ENCODE measurements around a stretch of chr6.

DNA sequence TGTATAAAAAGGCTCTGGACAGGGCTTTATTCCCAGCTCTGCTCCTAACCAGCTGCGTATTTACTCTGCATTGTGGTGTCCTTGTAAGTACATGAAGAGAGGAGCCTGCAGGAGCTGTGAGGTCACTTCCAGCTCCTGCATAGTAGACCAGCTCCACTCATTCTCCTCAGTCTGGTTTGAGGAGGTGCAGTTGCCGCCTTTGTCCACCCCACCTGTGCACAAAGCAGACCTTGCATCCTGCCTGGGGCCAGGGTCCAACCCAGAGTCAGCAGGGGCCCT, 211.1 kb upstream of the CDYL start:
- PRO-cap, result no peak
- RAMPAGE, long total RNA, 3 experiments, result no peak in any of the 3 experiments

- PRO-cap, result no peak
- RAMPAGE, long total RNA, 3 experiments, result no peak in any of the 3 experiments
Observed at GRCh38 chr6:5061071-5061530, 24.0 kb upstream of the PPP1R3G start.

DNA sequence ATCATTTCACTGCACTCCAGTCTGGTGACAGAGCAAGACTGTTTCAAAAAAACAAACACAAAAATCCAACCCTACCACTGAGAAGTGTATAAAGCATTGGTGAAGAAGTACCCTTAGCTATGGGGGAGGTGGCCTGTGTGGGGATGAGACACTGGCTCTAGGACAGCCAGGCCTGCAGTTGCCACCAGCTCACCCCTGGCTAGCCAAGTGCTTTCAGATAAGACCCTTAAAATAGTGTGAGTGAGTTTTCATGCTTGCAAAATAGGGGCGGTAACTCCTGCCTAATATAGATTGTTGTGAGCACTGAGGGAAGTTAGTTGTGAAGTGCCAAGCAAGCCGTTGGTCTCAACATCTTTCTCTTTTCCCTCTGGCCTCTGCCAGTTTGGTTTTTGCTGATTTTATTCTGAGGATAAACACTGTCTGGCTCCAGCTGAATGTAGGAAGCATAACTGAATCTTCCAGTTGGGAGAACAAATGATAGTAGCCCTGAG, 11.3 kb downstream of the PPP1R3G start:
- PRO-cap, result bidirectional peak, plus-strand start at position 316 of the sequence, minus-strand start at position 180 of the sequence
- RAMPAGE, long total RNA, 3 experiments, result no peak in any of the 3 experiments

DNA sequence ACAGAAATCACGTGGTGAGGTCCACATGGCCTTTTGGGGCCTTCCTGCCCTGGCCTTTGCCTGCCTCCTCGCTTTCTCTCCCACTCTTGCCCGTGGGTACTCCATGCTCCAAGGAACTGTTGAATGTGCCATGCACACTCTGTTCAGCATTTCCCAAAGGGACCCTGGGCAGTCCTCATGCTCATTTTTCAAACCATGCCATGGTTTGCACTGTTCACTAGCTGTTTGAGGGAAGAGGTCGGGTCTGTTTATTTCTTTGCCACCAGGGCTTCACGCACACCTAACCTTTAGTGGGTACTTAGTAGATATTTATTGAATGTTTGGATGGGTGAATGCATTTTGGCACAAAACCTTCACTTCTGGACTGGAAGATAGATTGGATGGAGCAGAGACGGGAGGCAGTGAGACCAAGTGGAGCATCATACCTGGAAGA, 191.0 kb downstream of the FARS2 start:
- PRO-cap, result no peak
- RAMPAGE, long total RNA, 3 experiments, result no peak in any of the 3 experiments

DNA sequence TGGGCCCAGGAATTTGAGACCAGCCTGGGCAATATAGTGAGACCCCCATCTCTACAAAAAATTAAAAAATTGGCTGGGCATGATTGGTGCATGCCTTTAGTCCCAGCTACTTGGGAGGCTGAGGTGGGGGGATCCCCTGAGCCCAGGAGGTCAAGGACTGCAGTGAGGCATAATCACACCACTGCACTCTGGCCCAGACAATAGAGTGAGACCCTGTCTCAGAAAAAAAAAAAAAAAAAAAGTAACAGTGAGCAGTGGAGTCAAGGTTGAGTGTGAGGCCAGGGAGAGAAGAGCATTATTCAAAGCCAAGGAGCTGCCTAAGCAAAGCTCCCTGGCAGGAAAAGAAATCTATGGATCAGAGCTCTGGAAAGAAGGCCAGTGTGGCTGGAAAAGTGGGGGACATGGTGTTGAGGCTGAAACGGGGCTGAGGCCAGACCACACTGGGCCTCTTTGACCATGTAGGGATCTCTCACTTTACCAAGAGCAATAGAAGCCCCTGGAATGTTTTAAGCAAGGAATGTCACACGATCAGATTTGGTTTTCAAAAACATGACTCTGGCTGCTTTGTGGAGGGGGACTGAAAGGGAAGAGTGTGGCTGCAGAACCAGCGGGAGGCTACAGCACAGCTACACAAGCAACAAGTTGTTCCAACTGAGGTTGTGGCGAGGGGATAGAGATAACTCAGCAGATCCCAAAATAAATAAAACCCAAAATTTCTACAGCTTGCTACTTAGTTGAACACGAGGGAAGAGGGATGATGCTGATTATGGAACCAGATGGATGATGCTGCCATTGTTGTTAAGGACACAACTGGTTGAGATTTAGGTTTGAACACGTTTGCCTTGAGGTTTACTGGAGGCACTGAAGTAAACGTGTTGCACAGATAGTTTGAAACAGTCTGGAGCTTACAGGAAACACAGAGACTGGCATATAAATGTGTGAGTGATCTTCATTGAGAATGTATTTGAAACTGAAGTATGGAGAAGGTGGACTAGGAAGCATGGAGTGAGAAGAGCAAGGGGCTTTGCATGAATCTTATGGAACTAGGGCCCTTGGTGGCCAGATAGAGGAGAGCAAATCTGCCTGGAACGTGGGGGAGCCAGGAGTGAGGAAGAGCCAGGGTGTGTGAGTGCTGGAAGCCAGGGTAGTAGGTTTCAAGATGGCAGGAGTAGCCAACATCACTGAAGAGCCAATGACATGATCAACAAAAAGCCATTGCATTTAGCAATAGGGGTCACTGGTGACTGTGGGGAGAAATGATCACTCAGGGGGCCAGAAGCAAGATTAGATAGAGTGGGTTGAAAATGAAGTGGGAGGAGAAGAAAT, 345.8 kb downstream of the NRN1 start:
- PRO-cap, result no peak
- RAMPAGE, long total RNA, 3 experiments, result no peak in any of the 3 experiments

- PRO-cap, result no peak
- RAMPAGE, long total RNA, 3 experiments, result no peak in any of the 3 experiments
Observed at GRCh38 chr6:5701084-5701772, 305.5 kb downstream of the NRN1 start.

- PRO-cap, result no peak
- RAMPAGE, long total RNA, 3 experiments, result no peak in any of the 3 experiments
Observed at GRCh38 chr6:6317762-6318439, 2.6 kb downstream of the F13A1 start.

DNA sequence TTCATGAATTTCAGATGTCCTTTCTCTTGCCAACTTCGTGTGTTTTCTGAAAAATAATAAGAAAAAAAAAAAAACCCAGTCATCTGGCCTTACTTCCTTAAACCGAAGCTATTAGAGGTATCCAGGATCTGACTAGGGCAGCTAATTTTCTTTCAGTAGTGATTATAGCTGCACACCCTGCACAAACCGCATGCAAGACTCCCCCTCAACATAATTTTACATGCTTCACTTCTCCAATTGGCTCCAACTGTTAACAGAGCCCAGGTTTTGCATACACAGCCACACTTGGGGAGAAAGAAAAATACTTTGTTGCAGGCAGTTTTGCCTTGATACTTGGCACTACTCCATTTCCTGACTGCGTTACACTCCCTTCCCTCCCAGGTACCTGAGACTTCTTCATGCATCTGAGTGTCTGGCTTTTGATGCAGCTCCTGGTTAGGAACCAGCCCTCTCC, 11.8 kb upstream of the F13A1 start:
- PRO-cap, result no peak
- RAMPAGE, long total RNA, 3 experiments, result no peak in any of the 3 experiments

DNA sequence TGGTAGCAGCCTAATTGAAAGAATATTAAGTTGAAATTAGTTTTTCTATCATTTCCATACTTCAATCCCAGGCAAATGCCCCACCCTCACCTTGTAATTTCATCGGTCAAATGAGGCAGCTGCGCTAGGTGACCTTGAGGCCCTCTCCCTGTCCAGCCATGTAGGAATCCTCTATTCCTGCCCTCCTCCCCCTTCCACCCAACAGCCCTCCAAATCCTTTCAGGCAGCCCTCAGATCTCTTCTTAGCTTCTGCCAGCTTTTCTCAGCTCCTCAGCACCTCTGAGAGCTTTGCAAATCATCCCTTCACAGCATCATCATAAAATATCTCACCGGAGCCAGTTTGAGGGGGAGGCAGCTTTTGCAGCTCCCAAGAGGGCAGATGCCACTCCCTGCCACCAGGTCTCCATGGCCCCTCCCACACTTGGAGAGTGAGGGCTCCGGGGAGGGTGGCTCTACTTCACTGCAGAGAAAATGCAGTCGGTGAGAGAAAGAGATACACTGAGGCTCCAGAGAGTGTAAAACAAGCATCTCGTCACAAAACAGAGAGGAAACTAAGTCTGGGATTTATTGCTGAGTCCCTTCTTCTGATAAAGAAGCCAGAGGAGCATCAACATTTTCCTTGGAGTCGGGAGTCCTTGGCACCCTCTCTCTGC, 70.3 kb upstream of the F13A1 start:
- PRO-cap, result no peak
- RAMPAGE, long total RNA, 3 experiments, result no peak in any of the 3 experiments

- PRO-cap, result no peak
- RAMPAGE, long total RNA, 3 experiments, result no peak in any of the 3 experiments
Observed at GRCh38 chr6:6407253-6407754, 86.8 kb upstream of the F13A1 start.

DNA sequence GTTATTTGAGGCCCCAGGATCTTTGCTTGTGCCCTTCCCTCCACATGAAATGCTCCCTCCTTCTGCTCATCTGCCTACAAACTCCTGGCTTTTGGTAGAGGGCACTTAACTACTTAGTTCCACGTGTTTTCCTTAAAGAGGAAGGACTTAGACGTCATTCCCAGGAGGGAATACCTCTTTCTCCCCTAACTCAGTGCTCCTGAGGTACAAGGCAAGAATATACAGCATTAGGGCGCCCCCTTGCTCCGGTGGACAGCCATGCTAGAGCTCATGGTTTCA, 93.9 kb upstream of the LY86 start:
- PRO-cap, result no peak
- RAMPAGE, long total RNA, 3 experiments, result no peak in any of the 3 experiments

GRCh38 chr6:6600626-6601018, 12.1 kb downstream of the LY86 start:
- PRO-cap, result no peak
- RAMPAGE, long total RNA, 3 experiments, result no peak in any of the 3 experiments

- PRO-cap, result no peak
- RAMPAGE, long total RNA, 3 experiments, result no peak in any of the 3 experiments
Observed at GRCh38 chr6:6766431-6766819, 177.9 kb downstream of the LY86 start.

DNA sequence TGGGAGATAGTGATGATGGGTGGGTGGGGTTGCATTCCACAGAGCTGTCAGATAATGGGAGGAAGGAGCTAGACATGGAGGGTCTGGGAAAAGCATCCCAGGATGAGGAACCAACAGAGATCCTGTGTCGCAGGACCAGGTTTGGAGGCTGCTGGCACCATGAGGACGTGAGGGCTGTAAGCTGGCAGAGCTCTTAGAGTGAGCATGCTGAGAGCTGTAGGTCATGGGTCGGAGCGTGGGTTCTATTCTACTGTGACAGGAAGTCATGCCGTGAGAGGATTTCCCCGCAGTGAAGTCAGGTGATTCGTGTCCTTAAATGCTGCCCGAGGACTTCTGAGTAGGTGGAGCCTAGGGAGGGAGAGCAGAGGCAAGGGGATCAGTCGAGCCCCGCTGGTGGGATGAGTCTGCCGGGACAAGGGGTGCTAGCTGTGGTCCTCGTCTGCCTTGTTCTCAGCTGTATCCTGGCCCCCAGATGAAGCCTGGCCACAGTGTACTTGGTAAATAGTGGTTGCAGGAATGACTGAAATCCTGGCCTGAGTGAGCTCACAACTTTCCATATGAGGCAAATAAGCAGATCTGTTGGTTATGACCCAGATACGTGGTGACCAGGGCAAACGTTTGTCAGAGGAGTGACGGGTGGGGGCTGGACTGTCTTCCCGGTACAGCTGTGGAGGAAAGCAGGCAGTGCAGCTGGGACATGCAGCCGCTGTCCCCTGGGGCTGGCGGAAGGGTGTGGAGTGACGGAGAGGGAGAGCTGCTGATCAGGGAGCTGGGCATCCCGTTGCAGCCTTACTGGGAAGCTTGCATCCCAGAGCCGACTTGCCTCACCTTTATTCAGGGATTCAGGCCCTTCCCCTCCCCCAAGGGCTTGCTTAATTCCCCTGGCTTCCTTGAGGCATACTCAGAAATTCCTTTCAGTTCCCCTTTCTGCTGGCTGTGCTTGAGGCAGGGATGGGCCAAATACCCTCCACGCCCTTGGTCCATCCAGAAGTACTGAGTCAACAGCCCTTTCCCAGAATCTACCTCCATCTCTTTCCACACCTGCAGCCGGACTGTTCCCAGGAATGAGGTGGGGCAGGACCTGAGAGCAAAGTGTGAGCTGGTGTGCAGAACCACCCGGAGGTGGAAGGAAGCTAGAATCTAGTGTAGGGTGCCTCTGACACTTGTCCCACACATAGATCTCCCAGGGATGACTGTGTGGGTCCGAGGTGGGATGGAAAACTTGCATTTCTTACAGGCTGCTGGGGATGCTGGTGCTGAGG, 250.9 kb upstream of the RREB1 start:
- PRO-cap, result bidirectional peak, plus-strand start at position 344 of the sequence, minus-strand start at position 178 of the sequence
- RAMPAGE, long total RNA, 3 experiments, result no peak in any of the 3 experiments

DNA sequence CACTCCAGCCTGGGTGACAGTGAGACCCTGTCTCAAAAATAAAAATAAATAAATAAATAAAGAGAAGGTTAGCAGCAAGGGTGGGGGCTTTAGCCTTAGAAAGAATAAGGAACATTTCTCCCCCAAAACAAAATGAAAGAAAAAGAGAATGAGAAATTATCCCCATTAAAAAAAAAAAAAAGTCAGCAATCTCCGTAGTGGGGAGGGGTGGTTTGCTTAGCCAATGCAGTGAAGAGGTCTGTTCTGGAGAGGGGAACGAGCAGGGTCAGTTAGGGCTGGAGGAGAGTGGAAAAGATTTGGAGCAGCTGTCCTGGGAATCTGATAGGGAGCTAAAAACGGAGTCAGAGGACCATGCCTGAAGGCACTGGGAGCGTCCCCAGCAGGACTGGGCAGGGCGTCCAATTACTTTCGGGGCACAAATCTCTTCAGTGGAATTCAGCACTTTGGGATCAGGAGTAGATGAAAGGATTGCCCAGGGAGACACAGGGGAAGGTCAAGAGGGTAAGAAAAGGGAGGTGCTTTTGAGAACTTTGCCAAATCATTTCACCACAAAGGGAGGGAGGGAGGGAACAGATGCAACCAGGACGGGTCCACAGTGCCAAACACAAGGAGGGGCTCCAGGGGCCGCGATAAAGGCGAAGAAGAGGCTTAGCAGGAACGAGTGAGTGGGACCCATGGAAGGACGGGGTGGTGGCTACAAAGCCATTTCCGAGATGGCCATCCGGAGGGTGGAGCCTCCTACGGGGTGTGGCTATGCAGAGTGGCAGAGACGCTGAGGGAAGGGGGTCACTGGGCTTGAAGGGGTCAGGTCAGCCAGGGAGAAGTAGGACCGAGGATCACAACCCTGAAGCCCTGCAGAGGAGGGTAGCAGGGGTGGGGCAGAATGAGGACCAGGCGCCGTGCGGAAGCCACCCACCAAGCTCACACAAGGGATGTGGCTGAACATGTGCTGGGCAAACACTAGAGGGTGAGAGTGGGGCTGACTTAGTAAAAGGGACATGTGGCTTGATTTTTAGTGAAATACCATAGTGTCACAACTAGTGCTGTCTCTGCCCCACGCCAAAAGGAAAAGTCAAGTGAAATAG, 180.1 kb upstream of the RREB1 start:
- PRO-cap, result bidirectional peak, plus-strand start at position 332 of the sequence, minus-strand start at position 287 of the sequence; bidirectional peak, plus-strand start at position 807 of the sequence, minus-strand start at position 715 of the sequence
- RAMPAGE, long total RNA, 3 experiments, result no peak in any of the 3 experiments

DNA sequence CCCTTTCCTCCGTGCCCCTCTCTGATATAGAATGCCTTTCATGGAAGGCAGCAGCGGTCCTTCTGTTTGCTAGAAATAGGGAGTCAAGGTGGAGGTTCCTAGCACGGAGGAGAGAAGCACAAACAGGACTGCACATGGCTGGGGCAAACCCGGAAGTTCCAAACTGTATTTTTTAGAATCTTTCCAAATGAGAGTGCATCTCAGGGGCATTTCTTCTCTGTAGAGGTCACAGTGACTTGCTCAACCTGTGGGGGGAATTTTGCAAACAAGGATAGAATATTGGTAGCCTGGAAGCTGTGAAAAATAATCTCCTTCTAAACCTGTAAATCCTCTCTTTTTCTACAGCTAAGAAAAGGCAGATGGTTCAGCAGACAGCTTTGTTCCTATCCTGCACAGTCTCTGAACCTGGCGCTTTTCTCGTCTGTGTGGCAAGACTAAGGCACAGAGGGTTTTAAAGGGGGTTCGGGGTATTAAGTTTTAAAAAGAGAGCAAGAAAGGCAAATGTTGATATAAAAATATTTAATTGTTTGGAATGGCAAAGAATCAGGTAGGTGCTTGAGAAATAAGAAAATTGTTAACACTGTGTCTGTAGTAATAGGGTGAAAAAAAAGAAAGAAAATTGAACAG, 176.2 kb upstream of the RREB1 start:
- PRO-cap, result no peak
- RAMPAGE, long total RNA, 3 experiments, result no peak in any of the 3 experiments

DNA sequence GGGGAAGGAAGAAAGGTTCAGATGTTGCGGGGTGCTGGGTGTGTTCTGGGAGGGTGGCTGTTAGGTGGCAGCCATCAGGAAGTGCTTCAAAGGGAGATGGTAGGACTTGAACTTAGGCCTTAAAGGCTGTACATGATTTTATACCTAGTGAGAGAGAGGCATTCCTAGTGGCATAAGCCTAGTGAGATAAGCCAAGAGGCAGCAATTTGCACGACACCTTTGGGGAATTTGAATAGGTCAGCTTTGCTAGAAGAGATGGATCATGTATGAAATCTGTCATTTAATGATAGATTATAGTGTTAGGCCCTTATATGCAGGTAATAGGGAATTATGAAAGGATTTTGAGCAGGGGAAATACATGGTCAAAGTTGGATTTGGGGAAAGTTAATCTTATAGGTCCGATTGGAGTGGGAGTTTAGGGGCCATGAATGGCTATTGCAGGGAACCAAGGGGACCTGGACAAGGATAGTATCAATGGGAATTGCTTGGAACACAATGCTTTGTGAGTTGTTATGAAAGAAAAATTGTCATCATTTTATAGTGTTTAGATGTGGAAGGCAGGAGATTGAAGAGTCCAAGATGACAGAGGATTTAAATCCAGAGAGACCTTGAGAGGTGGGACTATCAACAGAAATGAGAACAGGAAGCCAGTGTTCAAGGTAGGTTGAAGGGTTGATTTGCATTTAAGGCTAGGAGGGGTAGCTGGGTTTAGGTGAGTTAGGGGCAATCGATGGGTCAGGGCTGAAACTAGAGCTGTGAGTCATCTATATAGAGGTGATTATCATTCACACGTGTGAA, 50.9 kb upstream of the RREB1 start:
- PRO-cap, result no peak
- RAMPAGE, long total RNA, 3 experiments, result no peak in any of the 3 experiments

GRCh38 chr6:7058018-7058928, 49.5 kb upstream of the RREB1 start:
- PRO-cap, result bidirectional peak, plus-strand start at chr6:7058683, minus-strand start at chr6:7058496
- RAMPAGE, long total RNA, 3 experiments, result no peak in any of the 3 experiments

- PRO-cap, result bidirectional peak, plus-strand start at chr6:7146465, minus-strand start at chr6:7146420
- RAMPAGE, long total RNA, 3 experiments, result no peak in any of the 3 experiments
Observed at GRCh38 chr6:7146167-7146939, 38.6 kb downstream of the RREB1 start.

DNA sequence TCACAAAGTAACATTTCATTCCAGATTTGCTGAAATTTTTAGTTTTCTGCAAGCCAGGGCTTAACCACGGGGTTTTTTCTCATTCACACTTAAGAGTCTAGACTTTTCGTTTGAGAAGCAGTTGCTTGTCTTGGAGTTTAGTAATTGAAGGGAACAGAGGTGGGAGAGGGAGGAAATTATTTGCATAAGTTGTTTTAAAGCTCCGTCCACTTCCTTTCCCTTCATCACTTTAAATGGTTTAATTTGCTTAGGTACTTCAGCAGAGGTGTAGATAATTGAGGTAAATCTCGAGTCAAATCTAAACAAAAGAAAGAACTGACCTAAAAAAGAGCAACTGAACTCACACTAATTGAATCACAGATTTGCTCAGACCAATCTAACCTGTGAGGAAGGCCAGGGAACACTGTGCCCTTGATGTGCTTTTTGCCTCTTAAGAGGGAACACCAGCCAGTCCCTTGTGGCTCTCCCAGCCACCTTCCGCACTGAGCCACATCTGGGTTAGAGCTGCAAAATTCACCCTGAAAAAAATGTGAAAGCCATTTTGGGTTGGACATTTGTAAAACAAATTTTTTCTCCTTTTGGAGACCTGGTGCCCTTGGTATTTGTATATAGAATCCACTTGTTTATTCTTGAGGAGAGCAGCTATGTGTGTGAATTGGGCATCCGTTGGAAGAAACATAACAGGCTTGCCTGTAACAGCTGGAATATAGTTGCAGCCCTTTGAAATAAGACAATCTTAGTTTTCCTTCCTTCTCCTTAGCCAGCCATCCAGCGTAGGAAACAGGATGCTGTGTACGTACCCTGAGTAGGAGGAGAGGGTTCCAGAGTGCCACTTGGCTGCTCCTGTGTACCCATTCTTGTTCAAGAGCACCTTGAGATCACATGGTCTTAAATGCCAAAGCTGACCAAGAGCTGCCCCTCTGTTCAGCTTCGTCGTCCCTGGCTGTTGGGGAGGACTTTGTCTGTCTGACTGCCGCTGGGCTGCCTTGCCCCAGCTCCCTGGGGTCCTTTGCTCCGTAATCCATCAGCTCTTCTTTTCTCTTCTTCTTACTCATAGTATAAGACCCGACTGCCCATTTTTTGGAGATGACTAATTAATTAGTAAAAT, 48.6 kb downstream of the RREB1 start:
- PRO-cap, result no peak
- RAMPAGE, long total RNA, 3 experiments, result no peak in any of the 3 experiments

Data from gastrocnemius medialis (tissue), 3 donors.